Measurements from ENCODE around the genes TRIM68, OR51T1, OR52E2, HBG1, OR51B5 and OR52E5.

- PRO-cap = no peak
These were observed 87.5 kb downstream of the RRM1 start for GRCh38 chr11:4182027-4182544.

GRCh38 chr11:4607565-4608636, at the start of gene TRIM68:
TSS of gene TRIM68 (minus strand) at chr11:4608231.
- PRO-cap = no peak

DNA sequence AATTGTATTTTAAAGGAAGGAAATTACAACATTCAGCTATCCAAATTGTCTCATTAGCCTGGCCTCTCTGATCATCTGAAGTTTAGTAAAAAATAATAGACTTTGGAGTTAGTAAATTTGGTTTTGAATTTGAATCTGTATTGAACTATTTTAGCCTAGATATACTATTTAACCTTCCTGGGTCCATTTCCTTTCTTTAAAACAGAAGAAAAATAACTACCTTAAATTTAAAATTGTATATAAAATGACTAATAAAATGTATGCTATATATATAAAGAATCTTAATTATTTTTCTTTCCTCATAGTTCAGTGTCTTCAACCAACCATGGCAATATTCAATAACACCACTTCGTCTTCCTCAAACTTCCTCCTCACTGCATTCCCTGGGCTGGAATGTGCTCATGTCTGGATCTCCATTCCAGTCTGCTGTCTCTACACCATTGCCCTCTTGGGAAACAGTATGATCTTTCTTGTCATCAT, at the start of gene OR51T1:
Gene OR51T1 (plus strand): TSS at position 326 of the 480 bp plus-strand sequence.
- PRO-cap = no peak

DNA sequence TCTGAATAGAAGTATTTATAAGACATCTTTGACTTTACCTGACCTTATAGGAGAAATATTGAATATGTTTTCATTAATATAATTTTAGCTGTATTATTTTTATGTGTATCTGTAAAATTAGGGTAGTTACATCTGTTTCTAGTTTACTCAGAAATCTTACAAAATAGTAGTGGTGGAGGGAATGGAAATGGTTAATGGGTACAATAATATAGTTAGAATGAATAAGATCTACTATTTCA, 15.0 kb upstream of the OR52J3 start:
- PRO-cap = no peak

DNA sequence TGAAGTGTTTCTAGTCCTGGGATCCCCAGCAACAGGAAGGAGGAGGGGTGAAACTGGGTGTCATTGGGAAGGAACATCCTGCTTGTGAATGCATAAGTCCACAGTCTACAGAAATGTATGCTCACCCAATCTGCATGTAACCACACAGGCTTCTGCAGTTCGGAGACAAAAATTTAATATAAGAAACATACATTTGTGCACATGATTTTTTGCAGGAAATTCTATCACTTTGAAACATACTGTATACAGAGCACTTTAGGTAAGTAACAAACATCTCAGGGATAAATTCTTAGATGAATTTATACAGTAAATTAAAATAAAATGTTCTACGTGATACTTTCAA, at the start of gene OR52E2:
Gene OR52E2 (minus strand): TSS at position 77 of the 343 bp plus-strand sequence.
- PRO-cap = no peak

GRCh38 chr11:5249667-5250154, at the start of gene HBG1:
TSS of gene HBG1 (minus strand) at chr11:5249857.
- PRO-cap = no peak

DNA sequence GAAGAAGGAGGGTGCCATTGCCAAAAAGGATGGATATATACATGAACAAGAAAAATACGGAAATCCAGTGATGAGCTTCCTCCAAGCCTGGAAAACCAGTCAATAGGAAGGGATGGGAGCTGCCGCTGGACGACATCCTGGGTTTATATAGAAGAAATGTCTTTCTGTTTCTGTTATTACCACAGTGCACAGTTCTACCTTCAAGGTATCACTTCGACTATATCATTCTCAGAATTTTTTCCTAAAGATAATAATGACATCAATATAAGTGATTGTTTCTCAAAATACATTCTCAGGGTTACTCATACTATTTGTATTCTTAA, at the start of gene OR51B5:
Gene OR51B5 (minus strand): TSS at position 136 of the 323 bp plus-strand sequence.
- PRO-cap = no peak

DNA sequence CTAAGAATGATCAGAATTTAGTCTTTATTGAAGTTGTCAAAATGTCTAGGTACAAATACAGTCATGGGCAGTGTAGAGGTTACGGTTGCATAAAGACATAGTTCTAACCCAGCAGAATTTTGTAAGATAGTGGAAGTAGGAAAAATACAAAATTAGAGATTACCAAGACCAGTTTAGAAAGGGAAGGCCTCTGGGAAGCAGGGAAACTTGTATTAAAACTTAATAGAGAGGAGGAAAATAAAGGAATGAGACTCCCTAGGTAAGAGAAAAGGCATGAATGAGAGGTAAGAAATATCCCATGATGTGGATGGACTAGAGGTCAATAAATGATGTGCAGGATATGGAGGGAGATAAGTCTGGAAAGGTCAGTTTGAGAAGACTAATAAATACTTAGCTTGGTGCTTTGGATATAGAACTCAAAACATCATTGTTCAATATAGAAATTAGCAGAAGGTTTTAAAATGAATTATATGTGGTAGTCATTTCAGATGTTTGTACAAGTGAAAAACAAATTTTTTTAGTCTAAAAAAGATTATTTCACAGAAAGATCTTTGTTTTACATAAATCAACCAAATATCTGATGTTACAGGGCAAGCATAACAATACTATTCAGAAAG, 309 bp upstream of the OR52D1 start:
- PRO-cap = no peak

DNA sequence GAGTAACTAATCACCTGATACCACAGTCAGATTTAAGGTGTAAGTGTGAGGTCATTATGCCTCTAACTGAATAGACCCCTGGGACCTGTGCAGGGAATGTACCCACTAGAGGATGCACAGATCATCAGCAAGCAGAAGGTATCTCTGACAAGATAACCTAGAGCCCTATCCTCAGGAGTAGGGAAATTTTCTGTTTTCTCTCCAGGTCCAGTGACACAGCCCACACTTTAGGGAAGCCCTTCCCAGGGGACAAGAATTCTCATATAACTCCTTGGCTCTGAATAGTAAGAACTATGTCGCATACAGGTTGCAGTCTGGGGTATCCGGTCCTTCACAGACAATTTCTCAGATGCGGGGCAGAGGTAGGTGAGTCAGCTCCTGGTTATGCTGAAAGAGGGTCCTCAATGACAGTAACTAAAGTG, at the start of gene OR52E5:
Gene OR52E5 (plus strand): TSS at position 300 of the 422 bp plus-strand sequence.
- PRO-cap = no peak

DNA sequence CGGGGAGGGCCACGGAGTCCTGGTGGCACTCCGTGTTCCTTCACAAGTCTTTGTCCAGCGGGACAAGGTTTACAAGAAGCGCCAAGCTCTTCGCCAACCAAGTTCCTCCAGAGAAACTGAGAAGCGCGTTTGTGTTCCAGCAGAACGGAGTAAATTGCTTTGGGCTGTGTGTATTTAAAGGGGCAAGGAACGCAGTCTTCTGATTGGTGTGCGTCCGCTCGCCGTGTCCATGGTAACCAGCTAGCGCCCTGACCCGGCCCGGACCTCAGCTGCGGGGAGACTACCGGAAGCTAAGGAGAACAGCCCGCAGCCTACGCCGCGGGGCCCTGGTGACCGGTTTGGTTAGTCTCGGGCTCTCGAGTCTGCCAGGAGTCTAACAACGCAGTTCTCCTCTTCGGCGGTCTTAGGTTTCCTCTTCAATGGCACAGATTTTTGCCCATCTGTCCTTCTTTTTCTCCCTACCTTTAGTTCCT, 3.5 kb upstream of the OR56A3 start:
- PRO-cap = no peak

DNA sequence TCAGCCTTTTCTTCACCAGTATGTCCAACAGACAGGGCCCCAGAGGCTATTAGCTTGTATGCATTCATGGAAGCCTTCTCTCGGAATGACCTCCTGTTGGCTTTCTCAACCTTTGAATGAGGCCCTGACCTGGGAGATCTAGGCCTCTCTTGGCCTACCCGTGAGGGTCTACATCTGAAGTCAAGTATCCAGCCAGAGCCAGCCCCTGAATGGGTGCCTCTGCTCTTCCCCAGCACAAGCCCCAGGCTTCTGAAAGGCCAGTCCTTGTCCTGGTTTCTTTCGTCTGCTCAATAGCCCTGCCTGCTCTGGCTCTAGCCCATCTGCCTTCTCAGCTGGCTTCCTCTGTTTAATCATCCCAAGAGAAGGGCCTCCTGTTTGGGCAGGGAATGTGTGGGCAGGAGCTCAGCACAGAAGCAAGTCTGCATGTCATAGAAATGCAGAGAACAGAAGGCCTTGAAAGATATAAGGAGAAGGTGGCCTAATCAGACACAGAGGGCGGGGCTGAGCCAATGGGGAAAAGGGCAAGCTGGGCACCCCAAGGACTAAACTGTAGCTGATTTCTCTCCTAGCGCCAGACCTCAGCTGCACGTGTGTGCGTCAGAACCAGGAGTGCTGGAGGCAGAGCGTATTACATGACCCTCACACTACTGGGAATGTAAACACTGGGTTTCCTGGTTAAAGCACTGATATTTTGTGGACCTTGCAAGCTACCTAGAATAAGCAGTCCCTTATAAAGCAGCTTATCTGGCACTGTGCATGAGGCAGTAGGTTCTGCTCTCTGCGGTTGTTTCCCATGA, 7.7 kb upstream of the CCKBR start:
- PRO-cap = no peak

GRCh38 chr11:6295917-6296575, 24.3 kb downstream of the CAVIN3 start:
- PRO-cap = no peak

- PRO-cap = no peak
These were observed 5.1 kb downstream of the HPX start for GRCh38 chr11:6435530-6436205.

DNA sequence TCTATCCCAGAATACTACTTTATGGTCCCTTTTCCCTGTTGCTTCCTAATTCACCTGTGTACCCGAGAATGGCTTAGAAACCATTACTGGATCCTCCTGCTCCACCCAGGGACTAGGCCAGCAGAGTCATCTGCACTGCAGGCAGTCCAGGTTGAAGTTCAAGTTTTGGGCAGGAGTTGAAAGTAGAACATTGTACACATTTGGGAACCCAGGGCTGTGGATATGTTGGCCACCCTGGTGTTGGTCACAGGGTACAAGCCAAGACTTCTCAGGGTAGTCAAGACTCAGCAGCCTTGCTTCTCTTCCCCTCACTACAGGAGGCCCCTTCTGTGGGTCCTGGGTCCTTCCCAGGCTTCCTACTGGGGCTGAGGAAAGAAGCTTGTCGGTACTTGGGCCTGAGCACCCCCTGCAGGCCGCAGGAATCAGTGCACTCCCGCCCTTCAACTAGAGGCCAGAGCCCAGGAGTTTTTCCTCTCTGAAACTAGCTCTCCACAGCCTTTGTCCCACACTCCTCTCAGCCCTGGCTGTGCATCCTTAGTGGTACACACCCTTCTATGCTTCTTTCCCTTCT, 2.5 kb upstream of the HPX start:
- PRO-cap = no peak

GRCh38 chr11:6564293-6564839, 39.0 kb downstream of the RRP8 start:
- PRO-cap = no peak

DNA sequence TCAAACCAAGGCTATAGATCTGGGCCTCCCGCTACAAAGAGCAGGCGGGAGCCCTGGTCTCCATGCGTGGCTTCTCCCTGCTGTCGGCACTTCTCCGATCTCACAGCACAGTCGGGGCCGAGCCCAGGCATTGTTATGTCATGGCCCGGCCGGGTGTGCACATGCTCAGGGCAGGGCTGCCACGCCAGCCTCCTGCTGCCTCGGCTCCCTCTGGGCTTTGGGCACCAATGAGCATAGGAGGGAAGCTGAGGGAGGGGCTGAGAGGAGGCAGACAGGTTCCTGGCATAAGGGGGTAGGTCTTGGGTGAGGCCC, 16.7 kb downstream of the RRP8 start:
- PRO-cap = no peak

DNA sequence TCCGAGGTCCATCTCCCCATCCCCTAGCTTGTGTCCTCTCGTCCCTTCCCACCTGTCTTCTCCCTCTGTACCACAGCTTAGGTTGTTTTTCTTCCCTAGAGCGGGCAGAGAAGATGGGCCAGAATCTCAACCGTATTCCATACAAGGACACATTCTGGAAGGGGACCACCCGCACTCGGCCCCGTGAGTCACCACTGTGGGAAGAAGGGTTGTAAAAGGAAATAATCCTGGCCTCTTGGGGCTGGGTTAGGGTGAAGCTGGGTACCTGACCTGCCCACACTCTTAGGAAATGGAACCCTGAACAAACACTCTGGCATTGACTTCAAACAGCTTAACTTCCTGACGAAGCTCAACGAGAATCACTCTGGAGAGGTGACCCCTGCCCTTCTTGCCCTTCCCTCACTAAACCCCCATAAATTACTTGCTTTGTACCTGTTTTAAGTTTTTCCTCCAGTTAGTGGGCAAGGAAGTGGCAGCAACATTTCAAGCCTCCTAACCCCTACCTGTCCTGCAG, 3.2 kb downstream of the TAF10 start:
- PRO-cap = no peak

DNA sequence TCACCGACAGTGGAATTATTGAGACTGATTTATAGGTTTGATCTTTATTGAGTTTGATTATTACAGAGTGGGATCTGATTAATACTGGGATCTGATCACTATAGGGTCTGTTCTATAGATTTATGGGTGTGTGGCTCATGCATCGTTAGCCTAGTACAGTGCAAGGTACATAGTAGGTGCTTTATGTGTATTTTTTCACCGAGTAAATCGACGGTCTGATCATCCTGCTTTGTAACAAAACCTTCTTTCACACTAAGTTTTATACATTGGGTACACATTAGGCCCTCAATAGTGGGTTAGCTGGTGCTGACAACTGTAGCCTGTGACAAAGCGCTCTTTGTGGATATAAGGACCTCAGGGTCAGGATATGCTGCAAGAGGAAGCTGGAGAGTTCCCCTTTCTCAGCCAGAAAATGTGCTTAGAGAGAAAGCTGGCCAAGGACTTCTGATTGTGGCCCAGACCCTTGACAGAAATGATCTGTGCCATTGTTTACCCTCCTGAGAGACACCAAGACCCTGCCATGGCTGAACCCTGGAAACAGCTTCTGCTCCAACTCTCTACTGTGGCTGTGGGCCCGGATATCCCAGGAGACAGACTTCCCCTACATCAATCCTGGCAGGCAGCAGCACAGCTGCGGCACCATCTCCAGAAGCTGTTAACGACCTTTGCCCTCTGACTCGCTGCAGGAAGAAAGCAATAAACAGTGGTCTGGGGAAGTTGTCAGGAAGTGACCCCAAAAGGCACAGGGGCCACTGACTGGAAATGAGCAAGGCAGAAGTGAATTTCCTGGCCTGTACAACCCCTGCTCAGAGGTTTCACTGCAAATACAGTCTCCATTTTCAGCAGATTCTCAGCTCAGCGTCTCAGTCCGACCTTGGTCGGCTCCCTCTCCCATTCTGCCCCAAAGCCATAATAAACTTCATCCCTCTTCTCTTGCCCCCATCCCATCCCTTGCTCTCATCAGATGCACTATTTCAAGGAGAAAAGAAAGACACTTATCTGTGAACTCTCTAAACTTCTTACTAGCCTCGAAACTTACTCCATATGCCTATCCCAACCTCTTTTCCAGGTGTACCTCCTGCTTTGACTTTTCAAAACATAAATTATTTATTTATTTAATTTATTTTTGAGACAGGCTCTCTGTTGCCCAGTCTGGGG, 16.3 kb upstream of the TPP1 start:
- PRO-cap = no peak

- PRO-cap = no peak
These were observed 8.6 kb downstream of the DCHS1 start for GRCh38 chr11:6646588-6647890.

DNA sequence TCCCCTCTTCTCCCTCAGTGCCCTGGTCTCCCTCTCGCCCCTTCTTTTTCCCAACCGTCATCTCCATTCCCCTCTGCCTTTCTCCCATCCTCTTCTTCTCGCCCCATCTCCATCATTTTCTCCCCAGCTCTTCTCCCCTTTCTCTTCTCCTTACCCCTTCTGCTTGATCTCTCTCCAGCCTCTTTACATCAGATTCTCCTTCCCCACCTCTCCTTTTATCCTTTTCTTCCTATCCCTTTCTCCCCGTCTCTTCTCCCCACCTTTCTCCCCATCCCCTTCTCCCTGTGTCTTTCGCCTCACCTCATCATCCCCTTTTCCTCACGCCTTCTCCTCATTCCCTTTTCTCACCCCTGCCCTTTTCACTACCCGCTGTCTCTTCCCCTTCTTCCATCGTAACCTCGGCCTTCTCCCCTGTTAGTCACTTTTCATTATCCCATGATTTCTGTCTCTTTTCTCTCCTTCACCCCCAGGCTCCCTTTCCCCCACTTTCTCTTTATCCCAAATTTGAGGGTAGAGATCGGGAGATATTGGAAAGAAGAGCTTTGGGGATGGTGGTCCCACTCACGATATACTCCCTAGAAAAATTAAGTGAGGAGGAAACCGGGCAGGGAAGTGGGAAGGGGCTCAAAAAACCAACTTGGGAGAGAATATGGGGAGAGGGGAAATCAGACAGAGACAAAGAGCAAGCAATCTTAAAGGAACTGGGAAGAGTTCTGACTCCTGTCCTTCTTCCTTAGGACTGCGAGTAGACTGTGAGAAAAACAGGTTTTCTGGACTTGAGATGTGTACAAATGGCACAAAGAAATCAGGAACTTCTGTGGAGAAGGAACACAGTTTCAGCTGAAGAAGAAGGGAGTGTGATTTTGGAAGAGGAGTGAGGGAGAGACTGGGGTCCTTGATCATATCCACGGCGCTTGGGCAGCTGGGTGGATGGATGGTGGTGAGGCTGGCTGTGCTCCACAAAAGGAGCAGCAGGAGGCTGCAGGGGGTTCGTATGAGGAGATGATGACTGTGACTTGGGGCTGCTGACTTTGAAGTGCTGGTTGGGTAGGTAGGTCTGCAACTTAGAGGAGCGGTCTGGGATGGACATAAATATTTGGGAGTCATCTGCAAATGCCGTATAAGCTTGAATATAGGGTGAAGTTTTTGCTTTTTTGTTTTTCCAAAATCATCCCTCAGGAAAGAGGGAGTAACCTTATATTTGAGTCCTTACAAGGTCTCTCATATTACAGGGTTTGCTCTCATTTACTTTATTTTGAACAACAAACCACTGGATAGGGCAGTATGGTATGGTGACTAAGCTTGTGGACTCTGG, 1.0 kb upstream of the DCHS1 start:
- PRO-cap = no peak